H4 (cell line): Measurements from ENCODE around the genes TSPY3, NLGN4Y, CDY2B, RBMY1B, RBMY1D and RBMY1E.

DNA sequence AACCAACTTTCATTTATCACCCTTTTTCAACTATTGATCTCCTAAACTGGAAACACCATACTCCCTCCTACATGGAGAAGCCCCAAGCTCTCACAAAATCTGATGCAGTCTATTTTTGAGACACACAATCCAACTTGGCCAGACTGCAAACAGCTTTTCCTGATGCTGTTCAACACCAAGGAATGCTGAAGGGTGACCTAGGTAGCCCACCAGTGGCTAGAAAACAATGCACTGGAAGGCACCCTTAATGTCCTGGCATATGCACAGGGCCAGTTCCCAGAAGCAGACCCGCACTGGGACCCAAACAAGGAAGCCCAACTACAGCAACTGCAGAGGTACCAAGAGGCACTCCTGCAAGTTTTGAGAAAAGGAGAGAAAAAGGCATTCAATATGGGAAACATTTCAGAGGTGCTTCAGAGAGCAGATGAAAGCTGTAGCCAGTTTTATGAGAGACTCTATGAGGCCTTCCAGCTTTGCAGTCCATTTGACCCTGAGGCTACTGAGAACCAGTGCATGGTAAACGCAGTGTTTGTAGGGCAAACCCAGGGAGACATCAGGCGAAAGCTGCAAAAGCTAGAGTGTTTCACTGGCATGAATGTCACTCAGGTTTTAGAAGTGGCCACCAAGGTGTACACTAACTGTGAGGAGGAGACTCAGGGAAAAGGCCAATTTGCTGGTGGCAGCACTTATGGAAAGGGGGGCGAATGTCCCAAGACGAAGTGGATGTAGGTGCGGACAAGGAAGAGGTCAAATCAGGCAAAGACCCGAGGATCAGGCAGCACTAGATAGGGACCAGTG is 69.4 kb downstream of the ZFY start:
- RAMPAGE, long total RNA = no peak

GRCh38 chrY:7273334-7274555 is 362.2 kb upstream of the AMELY start:
- RAMPAGE, long total RNA = no peak

DNA sequence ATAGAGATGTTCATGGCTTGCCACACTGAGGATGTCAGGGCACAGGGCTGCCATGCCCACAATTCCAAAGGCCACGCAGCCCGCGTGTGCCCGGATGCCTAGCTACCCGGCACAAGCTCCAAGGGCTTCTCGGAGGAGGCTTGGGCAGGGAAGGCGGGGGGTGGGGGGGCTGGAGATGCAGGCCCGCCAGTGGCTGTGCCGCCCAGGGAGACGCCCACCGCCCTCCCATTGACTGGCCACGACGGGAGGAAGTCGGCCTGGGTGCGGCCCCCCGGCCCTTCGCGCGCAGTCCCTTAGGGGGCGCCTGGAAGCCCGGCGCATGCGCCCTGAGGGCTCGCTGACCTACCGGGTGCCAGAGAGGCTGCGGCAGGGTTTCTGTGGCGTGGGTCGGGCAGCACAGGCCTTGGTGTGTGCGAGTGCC is at the start of gene TSPY3:
TSS of gene TSPY3 (plus strand) at position 274 of the 421 bp plus-strand sequence.
- RAMPAGE, long total RNA = no peak

- RAMPAGE, long total RNA = no peak
These were observed 507.3 kb downstream of the TSPY10 start for GRCh38 chrY:10034964-10035472.

DNA sequence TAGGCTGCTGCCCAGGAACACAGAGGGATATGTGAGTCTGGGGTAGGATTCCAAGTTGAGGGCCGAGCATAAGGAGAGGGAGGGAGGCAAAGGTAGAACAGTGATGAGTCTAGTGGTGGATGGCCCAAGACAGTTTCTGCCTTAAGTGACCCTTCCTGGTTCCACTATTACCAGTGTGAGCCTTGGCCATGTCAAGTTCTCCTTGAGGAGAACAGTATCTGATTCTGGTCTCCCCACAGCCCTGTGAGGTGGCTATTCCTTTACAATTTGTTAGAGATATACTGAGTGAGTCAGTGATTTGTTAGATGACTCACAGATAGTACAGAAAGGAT is 1519.6 kb downstream of the TSPY10 start:
- RAMPAGE, long total RNA = no peak

DNA sequence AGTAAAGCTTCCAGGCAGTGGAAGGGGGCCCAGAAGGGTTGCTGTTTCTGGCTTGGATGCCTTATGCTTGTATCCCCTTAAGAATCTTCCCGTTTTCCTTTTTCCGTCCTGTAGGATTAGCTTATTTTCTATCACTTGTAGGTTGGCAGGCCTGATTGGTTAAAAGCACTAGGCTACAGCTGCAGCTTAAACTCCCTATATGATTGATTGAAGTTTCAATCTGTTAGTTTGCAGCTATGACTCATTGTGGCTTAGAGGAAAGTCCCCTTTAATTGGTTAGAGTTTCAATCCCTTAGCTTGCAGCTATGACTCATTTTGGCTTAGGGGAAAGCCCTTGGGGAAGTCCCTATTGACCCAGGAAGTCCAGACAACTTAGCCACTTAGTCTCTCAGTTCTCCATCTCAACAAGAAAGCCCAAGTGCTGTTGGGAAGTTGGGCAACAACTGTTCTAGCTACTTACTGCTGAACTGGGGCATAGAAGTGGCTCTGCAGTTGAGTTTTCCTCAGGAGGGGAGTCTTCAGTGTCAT is 183.6 kb upstream of the NLGN4Y start:
- RAMPAGE, long total RNA = no peak

GRCh38 chrY:14524077-14525412 is at the start of gene NLGN4Y:
TSS of gene NLGN4Y (plus strand) at chrY:14524529.
- RAMPAGE, long total RNA = start-site peak on the plus strand at chrY:14524496-14524584, 24 reads

DNA sequence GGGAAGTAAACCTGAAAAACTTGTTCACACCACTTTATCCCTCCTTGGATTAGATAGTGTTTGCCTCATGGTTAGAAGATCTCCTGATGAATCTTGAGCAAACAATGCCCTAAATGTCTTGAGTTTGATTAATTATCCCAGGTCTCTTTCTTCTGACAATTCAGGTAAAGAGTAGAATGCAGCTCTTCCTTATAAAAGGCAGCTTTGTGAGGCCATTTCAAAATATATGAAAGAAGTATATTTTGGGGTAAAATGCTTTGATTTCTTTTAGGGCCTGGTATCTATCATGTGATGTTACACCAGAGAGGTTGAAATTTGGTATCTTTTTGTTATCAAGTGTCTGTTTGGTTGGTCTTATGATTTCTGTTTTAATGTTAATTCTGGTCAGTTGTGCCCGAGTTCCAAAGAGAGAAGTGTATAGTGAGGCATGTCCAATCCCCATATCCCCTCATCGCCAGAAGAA is 34.9 kb downstream of the NLGN4Y start:
- RAMPAGE, long total RNA = no peak

- RAMPAGE, long total RNA = no peak
These were observed at the start of gene CDY2B for GRCh38 chrY:17880088-17880639. TSS of gene CDY2B (minus strand) at chrY:17880220.

- RAMPAGE, long total RNA = no peak
These were observed 242.4 kb upstream of the HSFY2 start for GRCh38 chrY:19015886-19016461.

- RAMPAGE, long total RNA = no peak
These were observed 267.1 kb upstream of the HSFY2 start for GRCh38 chrY:19040518-19041123.

DNA sequence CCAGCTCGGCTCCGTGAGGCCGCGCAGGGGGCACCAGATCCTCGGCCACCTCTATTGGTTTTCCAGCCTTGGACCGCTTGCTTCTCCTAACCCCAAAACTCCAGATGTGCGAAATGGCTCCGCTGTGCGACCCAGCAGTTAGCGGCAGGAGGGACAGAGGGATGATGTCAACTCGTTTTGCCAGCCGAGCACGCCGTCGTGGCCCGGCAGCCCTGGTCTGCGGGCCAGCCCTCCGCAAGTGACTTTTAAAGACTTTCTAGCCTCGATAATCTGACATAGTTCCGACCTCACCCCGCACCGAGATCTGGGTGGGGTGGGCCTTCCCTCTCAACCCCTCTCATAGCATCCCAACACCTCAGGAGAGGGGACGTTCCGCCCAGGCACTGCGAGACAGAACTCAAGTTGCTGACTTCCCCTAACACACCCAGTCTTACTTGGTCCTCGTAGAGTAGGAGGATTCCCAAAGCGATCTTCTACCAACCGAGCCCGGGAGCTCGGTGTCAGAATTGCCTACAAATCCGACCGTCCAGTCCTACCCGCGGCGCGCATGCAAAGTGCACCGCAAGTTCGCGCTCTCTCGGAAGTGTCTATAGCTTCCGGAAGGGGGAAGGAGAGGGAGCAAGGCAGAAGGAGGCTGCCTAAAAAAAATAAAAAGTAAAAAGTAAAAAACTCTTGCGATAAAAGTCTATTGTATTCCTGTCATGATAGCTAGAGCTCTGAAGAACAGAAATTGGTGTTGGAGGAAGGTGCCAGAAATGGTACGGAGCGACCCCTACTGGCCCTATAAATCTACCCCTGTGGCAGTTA is 241.7 kb downstream of the KDM5D start:
- RAMPAGE, long total RNA = no peak

- RAMPAGE, long total RNA = no peak
These were observed 125.2 kb upstream of the KDM5D start for GRCh38 chrY:19869660-19870138.

DNA sequence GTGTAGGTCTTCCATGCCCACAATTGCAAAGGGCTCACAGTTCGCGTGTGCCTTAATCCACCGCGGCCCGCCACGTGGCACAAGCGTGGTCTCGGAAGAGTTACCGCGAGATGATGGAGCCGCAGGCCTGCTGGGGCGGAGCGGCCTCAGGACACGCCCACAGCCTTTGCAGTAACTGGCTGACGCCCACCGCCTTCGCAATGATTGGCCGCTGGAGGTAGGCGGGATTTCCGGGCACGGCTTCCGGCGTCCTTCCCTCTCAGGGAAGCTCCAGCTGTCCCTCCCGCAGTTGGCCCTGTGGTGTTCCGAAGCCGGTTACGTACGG is at the start of gene RBMY1B:
TSS of gene RBMY1B (plus strand) at position 227 of the 325 bp plus-strand sequence.
- RAMPAGE, long total RNA = no peak

DNA sequence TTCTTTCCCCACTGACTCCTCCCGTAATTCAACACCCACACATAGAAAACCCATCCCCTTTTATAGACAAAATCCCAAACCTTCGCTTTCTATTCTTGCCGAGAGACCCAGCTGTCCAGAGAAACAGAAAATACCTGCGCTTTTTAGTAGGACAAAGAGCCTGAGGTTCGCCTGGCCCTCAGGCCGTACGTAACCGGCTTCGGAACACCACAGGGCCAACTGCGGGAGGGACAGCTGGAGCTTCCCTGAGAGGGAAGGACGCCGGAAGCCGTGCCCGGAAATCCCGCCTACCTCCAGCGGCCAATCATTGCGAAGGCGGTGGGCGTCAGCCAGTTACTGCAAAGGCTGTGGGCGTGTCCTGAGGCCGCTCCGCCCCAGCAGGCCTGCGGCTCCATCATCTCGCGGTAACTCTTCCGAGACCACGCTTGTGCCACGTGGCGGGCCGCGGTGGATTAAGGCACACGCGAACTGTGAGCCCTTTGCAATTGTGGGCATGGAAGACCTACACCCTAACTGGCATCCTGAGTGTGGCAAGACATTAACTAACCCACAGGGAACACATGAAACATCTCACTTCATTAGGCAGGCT is at the start of gene RBMY1D:
TSS of gene RBMY1D (minus strand) at position 282 of the 589 bp plus-strand sequence.
- RAMPAGE, long total RNA = no peak

GRCh38 chrY:21917880-21918356 is at the start of gene RBMY1E:
TSS of gene RBMY1E (minus strand) at chrY:21918032.
- RAMPAGE, long total RNA = no peak